Testis (tissue), 5 donors: ENCODE measurements around a stretch of chr6.

- PRO-cap, 3 experiments, result no peak in any of the 3 experiments
- RAMPAGE, long total RNA, 2 experiments, result no peak in any of the 2 experiments
- RRBS, result no CpG with 5 or more reads among the region's 8 CpGs
Observed at GRCh38 chr6:144064865-144065097, 30.6 kb downstream of the SF3B5 start.

DNA sequence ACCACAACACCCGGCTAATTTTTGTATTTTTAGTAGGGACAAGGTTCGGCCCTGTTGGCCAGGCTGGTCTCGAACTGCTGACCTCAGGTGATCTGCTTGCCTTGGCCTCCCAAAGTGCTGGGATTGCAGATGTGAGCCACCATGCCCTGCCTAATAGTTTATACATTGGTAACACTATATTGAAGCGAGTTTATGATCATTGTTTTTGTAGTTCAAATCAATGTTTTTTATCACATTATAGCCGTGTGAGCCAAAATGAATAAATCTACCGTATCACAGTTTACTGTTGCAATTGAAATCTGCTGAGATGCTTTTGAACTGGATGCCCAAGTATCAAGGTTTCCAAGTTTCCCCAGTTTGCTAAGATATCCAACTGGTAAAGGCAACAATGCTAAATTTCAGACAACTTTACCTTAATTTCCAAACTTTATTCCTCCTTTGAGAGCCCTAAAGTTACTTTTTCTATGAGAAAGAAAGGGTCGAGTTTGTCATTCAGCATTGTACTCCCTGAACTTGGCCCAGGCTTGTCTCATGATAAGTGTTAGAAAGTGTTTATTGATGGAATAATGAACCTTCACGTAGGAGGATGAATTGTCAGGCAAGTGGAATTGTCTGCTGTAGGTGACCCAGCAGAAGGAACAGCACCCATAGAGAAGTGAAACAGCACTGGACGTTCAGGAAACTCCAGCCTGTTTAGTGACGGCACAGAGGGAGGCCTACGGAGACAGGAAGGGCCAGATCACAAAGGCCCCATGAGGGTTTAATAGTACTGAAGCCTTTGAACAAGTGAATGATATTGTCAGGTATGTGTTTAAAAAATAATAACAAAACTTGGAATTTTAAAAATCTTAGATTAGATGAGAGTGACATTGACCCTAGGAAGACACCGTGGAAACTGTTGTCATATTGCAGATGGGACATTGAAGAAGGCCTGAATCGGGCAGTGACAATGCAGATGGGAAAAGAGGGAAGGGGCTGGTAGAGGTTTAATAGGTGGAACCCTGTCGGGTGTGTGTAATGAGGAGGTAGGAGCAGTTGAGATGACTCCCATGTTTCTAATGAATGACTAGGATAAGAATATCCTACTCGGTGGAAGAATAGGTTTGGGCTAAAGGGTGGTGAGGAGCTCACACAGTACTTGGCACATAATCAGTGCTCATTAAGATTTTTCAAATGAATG lies 2.9 kb downstream of the STX11 start:
- PRO-cap, 3 experiments, result no peak in any of the 3 experiments
- RAMPAGE, long total RNA, 2 experiments, result no peak in any of the 2 experiments
- RRBS, result no CpG with 5 or more reads among the region's 15 CpGs

- PRO-cap, 3 experiments, result no peak in any of the 3 experiments
- RAMPAGE, long total RNA, 2 experiments, result no peak in any of the 2 experiments
- RRBS, result no CpG with 5 or more reads among the region's 5 CpGs
Observed at GRCh38 chr6:144181416-144182246, 31.3 kb downstream of the STX11 start.

GRCh38 chr6:144331384-144332085 lies 46.4 kb downstream of the UTRN start:
- PRO-cap, 3 experiments, result no peak in any of the 3 experiments
- RAMPAGE, long total RNA, 2 experiments, result no peak in any of the 2 experiments
- RRBS, result no CpG with 5 or more reads among the region's 12 CpGs

GRCh38 chr6:144543254-144543779 lies 258.2 kb downstream of the UTRN start:
- PRO-cap, 3 experiments, result no peak in any of the 3 experiments
- RAMPAGE, long total RNA, 2 experiments, result no peak in any of the 2 experiments
- RRBS, result no CpG with 5 or more reads among the region's 4 CpGs

DNA sequence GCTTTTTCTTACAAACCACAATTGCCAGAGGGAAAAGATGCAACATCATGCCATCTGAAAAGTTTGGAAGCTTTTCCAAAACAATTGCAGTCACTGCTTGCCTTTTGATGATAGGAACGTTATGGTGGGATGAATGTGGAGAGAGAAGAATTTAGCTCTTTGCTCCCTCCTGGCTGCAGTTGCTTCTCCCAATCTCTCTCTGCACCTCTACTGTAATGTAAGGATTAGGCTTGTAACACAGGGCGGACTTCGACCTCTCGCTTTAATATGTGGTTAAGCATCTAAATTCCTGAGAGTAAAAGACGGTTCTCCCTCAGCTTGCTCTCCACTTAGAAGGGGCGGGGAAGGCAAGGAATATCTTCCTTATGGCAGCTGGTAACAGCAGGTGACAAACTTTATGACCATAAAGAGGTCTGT lies 376.1 kb downstream of the UTRN start:
- PRO-cap, 3 experiments, result no peak in any of the 3 experiments
- RAMPAGE, long total RNA, 2 experiments, result no peak in any of the 2 experiments
- RRBS, result no CpG with 5 or more reads among the region's 6 CpGs

- PRO-cap, 3 experiments, result peak in 1 of 3 experiments; most common plus-strand start chr6:146914787 (in 1); most common minus-strand start chr6:146914629 (in 1)
- RAMPAGE, long total RNA, 2 experiments, result no peak in any of the 2 experiments
- RRBS, result no CpG with 5 or more reads among the region's 10 CpGs
Observed at GRCh38 chr6:146914330-146915353, 289.6 kb upstream of the STXBP5 start.

DNA sequence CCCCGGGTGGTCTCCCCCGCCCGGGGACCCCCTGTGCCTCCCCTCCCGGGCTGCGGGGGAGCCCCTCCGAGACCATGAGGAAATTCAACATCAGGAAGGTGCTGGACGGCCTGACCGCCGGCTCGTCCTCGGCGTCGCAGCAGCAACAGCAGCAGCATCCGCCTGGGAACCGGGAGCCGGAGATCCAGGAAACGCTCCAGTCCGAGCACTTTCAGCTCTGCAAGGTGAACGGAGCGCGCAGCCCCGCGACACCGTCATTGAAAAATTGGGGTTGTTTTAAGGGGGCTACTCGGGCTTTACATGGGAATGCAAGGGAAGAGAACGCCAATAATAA lies 209 bp downstream of the STXBP5 start:
- PRO-cap, 3 experiments, result peak in 2 of 3 experiments; most common plus-strand start position 174 of the sequence (in 1); most common minus-strand start position 136 of the sequence (in 1)
- RAMPAGE, long total RNA, 2 experiments, result start-site peak on the minus strand in 2 of 2 experiments, centred at position 120 of the sequence, 29 to 30 reads per replicate
- RRBS, result 1% methylated on average over 12 of the region's 26 CpGs

DNA sequence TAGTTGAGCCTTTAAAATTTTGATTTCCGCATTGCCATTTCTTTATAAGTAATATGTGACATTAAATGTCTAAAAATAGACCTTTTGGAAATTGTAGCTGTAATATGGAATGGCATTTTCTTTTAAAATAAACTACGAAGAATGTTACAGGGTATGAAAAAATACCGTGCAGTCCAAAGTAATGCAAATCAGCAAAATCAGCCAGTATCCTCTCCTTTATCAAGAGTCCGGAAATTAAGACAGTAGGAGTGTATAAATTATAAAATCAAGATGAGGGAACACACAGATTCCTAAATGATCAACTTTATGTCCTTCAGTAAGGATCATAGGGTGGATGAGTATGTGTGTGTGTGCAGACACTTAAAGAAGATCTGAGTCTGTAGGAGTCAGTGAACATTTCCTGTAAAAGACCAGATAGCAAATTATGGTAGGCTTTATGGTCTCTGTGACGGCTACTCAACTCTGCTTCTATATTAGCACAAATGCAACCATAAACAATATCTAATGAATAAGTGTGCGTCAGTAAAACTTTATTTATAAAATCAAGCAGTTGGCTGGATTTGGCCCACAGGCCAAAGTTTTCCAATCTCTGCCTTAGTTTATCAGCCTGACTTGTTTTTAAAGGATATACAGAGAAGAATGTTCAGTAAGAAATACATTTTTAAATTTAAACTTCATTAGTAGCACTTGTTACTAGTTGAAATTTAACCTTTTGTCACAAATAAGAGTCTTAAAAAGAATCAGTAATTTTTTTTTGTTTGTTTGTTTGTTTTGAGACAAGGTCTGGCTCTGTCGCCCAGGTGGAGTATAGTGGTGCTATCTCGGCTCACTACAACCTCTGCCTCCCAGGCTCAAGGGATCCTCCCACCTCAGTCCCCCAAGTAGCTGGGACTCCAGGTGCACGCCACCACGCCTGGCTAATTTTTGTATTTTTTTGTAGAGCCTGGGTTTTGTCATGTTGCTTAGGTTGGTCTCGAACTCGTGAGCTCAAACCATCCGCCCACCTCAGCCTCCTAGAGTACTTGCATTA lies 10.7 kb downstream of the STXBP5 start:
- PRO-cap, 3 experiments, result no peak in any of the 3 experiments
- RAMPAGE, long total RNA, 2 experiments, result no peak in any of the 2 experiments
- RRBS, result no CpG with 5 or more reads among the region's 13 CpGs

DNA sequence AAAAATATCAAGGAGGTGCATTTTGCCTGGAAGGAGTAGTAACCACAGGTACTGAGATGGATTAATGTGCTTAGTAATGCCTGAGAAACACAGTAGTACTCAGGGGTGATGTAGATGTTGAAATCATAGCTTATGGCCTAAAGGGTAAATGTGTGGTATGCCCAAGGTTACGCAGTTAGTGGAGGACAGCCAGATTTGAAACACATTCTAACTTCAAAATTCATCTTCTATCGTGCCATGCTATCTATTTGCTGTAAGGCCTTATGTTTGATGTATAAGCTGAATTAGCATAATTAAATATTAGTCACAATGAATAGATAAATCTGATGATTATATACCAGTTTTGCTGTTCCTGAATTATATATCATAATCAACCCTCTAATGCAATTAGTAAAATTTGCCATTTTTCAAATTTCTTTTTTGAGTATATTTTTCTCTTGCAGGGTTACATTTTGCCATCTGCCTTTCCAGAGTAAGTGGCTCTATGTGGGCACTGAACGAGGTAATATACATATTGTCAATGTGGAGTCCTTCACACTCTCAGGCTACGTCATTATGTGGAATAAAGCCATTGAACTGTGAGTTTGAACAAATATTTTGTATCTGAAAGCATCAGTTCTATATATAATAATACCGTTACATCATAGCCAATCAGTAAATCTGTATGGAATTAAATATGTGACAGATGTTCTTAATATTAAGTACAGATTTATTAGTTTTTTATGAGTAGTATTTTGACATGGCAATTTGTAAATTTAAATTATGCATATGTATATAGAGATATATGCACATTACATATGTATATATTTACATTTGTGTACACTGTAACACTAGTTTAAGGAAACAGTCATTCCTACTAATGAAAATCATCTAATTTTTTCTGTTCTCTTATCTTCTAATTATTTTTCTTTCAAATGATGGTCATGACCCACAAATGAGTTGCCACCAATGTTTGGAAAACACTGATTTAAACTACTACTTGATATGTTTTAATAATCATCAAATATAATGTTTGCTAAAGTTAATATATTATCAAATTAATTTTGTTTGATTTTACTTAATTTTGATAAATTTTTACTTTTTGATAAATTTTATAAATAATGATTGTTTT lies 56.3 kb downstream of the STXBP5 start:
- PRO-cap, 3 experiments, result no peak in any of the 3 experiments
- RAMPAGE, long total RNA, 2 experiments, result no peak in any of the 2 experiments
- RRBS, result no CpG with 5 or more reads among the region's 5 CpGs

GRCh38 chr6:147265378-147266464 lies 61.5 kb downstream of the STXBP5 start:
- PRO-cap, 3 experiments, result no peak in any of the 3 experiments
- RAMPAGE, long total RNA, 2 experiments, result no peak in any of the 2 experiments
- RRBS, result no CpG with 5 or more reads among the region's 10 CpGs

DNA sequence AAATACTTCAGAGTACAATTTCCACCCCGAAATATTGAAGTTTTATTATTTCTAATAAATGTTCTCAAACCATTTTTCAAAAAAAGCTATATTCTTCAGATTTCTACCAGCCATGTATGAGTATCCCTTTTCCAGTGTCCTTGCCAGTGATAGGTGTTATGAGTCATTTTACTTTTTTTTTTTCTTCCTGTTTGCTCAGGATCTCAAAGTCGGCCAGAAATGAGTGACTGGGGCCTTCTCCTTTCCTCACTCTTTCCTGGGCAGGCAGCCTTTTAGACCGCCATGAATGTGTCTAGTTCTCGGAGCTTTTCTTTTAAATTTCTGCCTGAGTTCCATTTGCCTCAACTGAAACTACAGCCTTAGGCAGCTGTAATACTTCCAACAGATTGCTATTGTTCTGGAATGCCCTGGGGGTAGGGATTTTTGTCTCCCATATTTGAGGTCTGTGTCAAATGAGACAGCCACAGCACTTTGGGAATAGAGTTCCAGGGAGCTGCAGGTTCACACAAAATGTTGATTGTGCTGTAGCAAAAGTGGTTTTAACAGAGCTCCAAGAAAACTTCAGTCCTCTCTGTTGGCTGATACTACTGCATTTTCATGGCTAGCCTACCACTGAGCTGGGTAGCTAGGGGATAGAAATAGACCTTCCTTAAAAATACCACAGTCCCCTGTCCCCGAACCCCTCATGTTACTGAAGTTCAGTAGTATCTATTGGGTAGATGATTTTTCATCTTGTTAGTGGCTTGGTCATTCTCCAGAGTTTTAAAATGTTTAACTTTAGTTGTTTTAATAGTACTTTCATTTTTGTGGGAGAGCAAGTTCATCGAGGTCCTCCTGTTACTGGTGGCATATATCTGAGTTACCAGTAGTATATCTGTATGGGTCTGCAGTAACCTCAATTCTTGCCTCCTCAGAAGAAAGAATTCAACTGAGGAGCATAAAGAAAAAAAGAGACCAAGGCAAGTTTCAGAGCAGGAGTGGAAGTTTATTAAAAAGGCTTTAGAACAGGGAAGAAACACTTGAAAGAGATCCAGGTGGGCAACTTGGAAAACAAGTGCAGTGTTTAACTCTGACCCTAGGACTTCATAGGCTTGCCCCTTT lies 83.9 kb downstream of the STXBP5 start:
- PRO-cap, 3 experiments, result no peak in any of the 3 experiments
- RAMPAGE, long total RNA, 2 experiments, result no peak in any of the 2 experiments
- RRBS, result no CpG with 5 or more reads among the region's 6 CpGs

- PRO-cap, 3 experiments, result no peak in any of the 3 experiments
- RAMPAGE, long total RNA, 2 experiments, result no peak in any of the 2 experiments
- RRBS, result no CpG with 5 or more reads among the region's 6 CpGs
Observed at GRCh38 chr6:147303173-147303859, 99.1 kb downstream of the STXBP5 start.

GRCh38 chr6:147303983-147305167 lies 100.2 kb downstream of the STXBP5 start:
- PRO-cap, 3 experiments, result no peak in any of the 3 experiments
- RAMPAGE, long total RNA, 2 experiments, result no peak in any of the 2 experiments
- RRBS, result no CpG with 5 or more reads among the region's 7 CpGs

GRCh38 chr6:147306028-147306354 lies 101.8 kb downstream of the STXBP5 start:
- PRO-cap, 3 experiments, result no peak in any of the 3 experiments
- RAMPAGE, long total RNA, 2 experiments, result no peak in any of the 2 experiments

DNA sequence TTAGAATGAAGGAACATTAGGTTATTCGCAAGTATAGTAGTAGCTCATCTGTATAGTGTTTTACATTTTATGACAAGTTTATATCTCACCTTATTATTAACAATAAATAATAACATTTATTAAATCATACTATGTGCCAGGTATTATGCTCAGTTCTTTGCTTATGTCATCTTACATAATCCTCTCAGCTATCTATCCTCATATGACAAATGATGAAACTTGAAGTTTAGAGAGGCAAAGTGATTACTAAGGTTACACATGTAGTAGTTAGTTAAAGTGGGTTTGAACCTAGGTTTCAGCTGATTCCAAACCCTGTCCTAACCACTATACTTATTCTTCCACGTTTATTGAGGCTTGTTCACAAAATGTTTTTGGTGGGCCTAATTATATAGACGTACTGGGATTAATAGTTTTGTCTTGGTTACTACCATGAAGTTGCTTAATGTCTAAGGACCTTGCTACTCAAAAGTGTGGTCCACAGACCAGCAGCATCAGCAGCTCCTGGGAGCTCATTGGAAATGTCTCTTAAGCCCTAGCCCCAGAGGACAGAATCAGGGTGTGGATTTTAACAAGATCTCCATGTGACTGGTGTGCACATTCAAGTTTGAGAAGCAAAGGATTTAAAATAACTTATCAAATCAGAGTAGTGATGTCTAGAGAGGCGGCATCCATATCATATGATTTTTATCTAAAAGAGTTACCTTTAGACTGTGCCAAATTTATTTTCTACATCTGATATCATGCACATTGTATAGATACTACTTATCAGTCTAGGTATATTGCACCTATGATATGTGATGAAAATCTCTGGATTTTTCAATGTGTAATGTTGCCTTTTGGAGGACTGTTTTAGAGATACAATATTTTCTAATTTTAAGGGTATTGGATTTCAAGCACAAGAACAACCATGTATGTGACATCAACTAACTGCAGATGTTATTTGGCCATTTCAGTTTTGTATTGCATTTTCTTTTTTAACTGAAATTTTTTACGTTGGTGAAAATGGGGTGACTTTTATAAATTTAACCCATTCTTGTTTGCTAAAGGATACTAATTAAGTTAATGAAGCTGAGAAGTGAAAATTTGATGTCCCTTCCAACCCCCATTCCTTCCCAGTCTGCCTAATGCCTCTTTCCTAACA lies 146.8 kb downstream of the STXBP5 start:
- PRO-cap, 3 experiments, result no peak in any of the 3 experiments
- RAMPAGE, long total RNA, 2 experiments, result no peak in any of the 2 experiments
- RRBS, result no CpG with 5 or more reads among the region's 5 CpGs

DNA sequence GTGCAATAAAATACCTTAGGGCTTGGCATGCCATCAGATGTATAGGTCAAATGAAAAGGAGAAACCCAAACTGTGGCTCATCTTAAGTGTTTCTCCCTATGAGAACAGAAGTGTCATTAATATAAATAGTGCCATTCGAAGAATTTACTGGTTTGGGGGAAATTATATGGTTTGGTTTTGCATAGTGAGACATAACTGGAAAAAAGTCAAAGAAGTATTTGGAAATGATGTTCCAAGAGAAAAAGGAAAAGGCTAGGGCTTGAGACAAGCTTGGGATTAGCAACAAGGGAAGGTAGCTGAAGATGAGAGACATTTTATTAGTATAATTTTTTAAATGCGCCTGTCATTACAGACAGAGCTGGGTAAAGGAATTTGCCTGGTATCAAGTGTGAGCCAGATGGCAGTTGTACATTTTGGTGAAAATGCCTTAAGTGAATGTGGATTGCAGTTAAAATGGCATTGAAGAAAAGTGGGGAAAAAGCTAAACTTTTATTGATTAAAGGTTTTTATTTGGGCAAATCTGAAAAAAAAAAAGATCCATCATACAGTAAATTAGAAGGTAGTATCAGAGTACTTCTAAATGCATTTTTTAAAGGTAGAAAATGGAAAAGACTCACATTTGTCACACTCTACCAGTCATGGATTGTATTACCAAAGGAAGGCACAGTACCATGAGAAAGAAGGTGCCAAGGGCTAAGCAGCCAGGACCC lies 150.6 kb upstream of the SAMD5 start:
- PRO-cap, 3 experiments, result no peak in any of the 3 experiments
- RAMPAGE, long total RNA, 2 experiments, result no peak in any of the 2 experiments
- RRBS, result no CpG with 5 or more reads among the region's 2 CpGs

DNA sequence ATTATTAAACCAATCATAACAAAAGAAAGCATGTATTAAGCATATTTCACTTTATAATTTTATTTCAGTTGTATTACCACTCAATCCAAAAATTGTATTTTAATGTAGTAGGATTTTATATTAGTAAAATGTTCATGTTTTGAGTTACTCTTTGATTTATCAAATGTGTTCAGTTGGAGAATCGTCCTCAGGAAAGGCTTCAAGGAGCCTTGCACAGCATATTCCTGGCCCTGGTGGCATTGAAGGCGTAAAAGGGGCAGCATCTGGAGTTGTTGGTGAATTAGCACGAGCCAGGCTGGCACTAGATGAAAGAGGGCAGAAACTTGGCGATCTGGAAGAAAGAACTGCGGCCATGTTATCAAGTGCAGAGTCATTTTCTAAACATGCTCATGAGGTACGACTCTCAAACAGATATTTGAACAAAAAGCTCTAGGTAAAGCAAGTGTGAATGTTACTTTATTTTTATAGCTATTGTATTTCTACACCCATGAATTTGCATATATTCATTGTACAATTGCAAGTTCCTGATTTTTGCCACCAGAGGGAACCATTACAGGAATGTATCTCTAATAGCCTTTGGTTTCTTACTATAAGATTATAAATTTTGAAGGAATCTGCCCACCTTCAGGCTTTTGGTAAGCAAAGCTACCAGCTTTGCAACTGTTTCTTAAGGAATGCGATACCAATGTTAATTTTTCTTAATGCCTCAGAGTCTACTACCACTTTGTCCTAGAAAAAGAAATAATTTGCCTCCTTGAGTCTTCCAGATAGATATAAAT lies 125.7 kb upstream of the SAMD5 start:
- PRO-cap, 3 experiments, result no peak in any of the 3 experiments
- RAMPAGE, long total RNA, 2 experiments, result no peak in any of the 2 experiments
- RRBS, result no CpG with 5 or more reads among the region's 7 CpGs

- PRO-cap, 3 experiments, result peak in 1 of 3 experiments; most common plus-strand start chr6:147919350 (in 1)
- RAMPAGE, long total RNA, 2 experiments, result no peak in any of the 2 experiments
- RRBS, result no CpG with 5 or more reads among the region's 2 CpGs
Observed at GRCh38 chr6:147919237-147919537, 410.7 kb downstream of the SAMD5 start.

DNA sequence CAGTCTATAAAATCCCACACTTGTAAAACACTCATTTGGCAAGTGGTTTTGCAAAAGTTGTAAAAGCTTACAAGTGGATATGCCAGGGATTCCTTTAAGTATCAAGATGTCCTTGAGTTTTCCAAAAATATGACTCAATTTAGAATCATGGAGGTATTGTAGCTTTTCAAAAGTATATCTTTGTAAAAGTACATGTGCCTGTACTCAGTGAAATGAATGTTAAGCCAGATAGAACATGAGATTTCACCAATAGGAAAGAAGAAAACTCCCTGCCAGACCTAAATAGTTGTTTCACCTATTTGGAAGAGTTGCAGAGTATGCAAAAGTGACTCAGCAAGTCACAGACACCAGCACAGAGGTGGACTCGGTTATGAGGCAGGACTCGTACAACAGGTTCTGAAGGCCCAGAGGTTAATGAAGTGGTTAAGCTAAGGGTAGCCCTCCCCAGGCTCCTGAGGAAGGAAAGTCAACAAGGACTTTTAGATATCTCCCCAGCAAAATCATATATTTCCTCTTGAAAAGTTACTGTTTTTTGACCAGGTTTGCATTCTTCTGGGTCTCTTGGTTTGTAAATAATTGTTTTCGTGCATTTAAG lies 150.9 kb upstream of the SASH1 start:
- PRO-cap, 3 experiments, result no peak in any of the 3 experiments
- RAMPAGE, long total RNA, 2 experiments, result no peak in any of the 2 experiments
- RRBS, result no CpG with 5 or more reads among the region's 3 CpGs